Sigmoid colon (tissue), 4 donors: ENCODE results near the genes DPH2 and TMEM53.

- PRO-cap = no peak
- RAMPAGE, long total RNA, 4 experiments = no peak in any of the 4 experiments
These were observed 730 bp downstream of the PTPRF start for GRCh38 chr1:43531206-43532019.

GRCh38 chr1:43547423-43548160 lies 16.9 kb downstream of the PTPRF start:
- PRO-cap = no peak
- RAMPAGE, long total RNA, 4 experiments = no peak in any of the 4 experiments

GRCh38 chr1:43597609-43598255 lies 52.2 kb upstream of the KDM4A start:
- PRO-cap = no peak
- RAMPAGE, long total RNA, 4 experiments = no peak in any of the 4 experiments

GRCh38 chr1:43821711-43822491 lies 111.7 kb upstream of the ARTN start:
- PRO-cap = no peak
- RAMPAGE, long total RNA, 4 experiments = no peak in any of the 4 experiments

- PRO-cap = no peak
- RAMPAGE, long total RNA, 4 experiments = no peak in any of the 4 experiments
These were observed 80.3 kb upstream of the ARTN start for GRCh38 chr1:43853215-43853693.

DNA sequence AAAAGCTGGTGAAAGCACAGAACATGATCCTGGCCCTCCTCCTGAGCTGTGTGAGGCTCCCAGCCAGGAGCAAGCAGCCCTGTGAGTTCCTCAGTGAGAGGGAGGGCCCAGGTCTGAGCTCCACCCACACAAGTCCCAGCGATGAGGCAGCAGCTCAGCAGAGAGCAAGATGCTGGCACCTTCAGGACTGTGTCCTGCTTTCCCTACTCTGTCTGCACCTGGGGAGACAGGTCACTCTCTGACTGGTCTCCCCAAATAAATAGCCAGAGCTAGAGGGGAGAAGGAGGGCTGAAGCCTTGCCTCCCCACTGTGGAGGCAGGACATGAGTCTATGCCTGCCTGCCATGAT lies 75.1 kb upstream of the ARTN start:
- PRO-cap = no peak
- RAMPAGE, long total RNA, 4 experiments = no peak in any of the 4 experiments

DNA sequence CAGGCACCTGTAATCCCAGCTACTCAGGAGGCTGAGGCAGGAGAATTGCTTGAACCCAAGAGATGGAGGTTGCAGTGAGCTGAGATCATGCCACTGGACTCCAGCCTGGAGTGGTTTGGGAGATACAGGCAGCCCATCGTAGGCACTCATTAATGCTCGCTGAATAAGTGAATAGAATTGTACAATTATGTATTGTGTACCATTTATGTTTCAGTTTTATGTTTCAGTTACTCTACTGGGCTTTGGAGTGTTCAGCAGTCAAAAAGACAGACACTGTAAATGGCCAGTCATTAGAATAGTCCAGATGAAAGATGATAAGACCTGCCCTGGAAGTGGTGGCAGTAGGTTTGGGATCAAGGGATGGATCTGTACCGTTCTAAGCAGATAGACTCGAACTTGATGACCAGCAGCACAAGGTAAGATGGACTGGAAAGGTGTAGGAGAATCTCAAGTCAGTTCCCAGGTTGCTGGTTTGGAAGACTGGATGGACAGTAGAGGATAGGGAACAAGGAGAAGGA lies 17.6 kb upstream of the ARTN start:
- PRO-cap = no peak
- RAMPAGE, long total RNA, 4 experiments = no peak in any of the 4 experiments

- PRO-cap = no peak
- RAMPAGE, long total RNA, 4 experiments = start-site peak on the plus strand in 1 of 4 experiments, at chr1:43969997-43970010 at its widest, 19 reads per replicate
These were observed at the start of gene DPH2 for GRCh38 chr1:43969473-43970458. DPH2 (plus strand) TSS chr1:43970010.

DNA sequence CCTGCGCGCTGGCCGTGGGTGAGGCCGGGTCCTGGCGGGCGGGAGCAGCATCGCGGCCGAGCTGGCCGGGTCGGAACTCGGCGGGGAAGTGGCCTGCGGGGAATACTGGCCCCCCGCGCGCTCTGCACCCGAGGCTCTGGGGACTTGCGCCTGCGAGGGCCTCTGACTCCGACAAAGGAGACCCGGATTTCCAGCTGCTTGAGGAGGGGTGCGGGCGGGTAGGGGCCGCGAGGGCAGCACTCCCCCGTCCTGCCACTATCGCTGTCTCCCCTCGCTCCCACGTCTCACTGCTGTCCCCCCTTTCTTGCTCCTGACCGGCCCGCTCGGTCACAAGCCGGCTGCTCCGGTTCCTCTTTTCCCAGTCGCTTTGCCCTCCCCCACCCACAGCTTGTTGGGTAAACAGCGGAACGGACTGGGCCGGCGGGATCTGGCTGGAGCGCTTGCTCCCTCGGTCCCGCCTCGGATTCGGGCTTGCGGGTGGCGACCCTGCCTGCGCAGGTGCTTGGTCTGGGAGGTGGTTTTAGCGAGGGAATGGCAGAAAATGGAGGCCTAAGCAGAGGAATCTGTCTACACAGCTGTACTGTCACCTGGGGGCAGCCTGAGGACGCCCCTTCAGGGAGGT lies 441 bp downstream of the ATP6V0B start:
- PRO-cap = unidirectional peak, minus-strand start at position 369 of the sequence
- RAMPAGE, long total RNA, 4 experiments = no peak in any of the 4 experiments

GRCh38 chr1:43993642-43994251 lies 2.3 kb downstream of the CCDC24 start:
- PRO-cap = no peak
- RAMPAGE, long total RNA, 4 experiments = no peak in any of the 4 experiments

DNA sequence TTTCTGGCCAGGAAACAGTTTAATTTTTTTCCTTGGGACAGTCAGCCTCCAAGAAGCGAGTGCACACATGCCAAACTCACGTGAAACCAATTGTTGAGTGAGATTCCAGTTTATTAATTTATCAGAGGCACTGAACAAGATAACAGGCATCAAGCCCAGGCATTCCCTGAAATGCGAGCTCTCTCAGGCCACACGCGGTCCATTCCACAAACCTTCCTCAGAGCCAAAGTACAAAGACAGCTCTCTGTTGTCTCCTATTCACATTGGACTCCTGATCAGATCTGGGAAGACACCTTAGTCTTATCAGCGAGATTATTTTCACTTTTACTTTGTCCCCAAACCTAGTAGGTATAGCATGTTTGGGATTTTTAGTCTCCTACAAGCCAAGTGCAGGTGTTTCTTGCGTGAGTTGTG lies 1.2 kb upstream of the SLC6A9 start:
- PRO-cap = no peak
- RAMPAGE, long total RNA, 4 experiments = no peak in any of the 4 experiments

DNA sequence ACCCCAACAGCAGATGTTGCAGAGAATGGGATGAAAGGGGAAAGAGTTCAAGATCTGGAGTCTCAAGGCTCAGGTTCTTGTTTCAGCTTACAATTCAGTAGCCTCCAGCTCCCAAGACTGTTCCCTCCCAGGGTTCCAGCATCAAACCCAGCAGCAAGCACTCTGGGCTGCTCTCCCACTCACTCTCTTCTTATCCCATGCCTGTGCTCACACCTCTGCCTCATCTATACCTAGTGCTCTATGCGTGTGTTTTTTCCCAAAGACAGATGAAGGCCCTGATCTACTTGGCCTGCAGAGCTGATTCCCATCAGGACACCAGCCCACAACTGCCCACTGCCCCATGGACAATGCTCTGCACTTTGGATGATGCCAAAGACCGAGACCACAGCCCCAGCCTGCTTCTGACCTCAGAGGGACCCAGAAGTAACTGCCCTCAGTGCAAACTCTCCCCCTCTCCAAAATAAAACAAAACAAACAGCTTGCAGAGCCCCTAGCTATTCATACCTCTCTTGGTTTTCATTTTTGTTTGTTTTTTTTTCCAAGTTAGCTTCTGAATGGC lies 61.4 kb downstream of the DMAP1 start:
- PRO-cap = no peak
- RAMPAGE, long total RNA, 4 experiments = no peak in any of the 4 experiments

DNA sequence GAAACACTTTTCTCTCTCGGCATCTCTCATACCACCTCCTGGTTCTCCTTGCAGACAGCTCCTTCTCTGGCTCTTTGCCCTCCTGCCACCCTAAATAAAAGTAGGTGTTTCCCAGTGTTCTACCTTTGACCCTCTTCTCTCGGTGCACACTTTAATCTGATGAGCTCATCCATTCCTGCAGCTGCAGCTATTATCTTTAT lies 126.9 kb downstream of the TMEM53 start:
- PRO-cap = no peak
- RAMPAGE, long total RNA, 4 experiments = no peak in any of the 4 experiments

GRCh38 chr1:44635275-44635697 lies 39.0 kb downstream of the TMEM53 start:
- PRO-cap = no peak
- RAMPAGE, long total RNA, 4 experiments = no peak in any of the 4 experiments

DNA sequence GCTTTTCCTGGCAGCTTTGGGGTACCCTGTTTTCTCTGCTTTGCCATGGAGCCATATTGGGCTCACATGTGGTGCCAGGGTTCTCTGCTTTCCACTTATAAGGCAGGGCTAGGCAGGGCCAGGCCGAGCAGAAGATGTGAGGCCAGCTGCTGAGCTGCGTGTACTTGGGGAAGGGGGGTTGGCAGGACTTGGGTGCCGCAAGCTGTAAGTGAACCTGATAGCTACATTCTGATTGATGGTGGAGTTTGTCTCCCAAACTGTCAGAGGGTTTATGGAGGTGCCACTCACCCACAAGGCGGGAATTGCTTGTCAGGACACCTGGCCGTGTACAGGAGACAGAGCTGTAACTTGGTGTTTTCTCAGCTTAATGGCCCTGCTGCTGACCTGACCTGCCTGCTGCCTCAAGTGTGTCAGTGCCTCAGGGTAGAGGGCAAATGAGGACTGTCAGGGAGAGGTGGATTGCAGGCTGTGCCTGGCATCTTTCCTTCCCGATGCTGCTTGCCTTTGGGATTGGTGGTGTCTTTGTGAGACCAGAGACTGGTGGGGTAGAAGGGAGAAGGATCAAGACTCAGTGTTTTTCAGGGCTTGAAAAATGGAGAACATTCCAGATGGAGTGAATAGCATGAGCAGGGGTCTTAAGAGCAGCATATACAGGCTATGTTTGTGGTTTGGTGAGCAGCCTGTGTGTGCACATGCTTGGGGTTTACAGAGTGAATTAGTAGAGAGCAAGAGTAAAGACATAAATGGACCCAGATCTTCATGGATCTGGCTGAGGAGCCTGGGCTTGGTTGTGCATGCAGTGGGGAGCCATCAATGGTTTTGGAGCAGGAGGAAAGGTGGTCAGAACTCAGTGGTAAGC lies 31.4 kb downstream of the TMEM53 start:
- PRO-cap = no peak
- RAMPAGE, long total RNA, 4 experiments = no peak in any of the 4 experiments

GRCh38 chr1:44673979-44675022 lies at the start of gene TMEM53:
TMEM53 (minus strand) TSS chr1:44674481.
- PRO-cap = bidirectional peak, plus-strand start at chr1:44674218, minus-strand start at chr1:44674080; unidirectional peak, minus-strand start at chr1:44674440; unidirectional peak, minus-strand start at chr1:44674485
- RAMPAGE, long total RNA, 4 experiments = start-site peak on the plus strand in 1 of 4 experiments, at chr1:44674712-44674777 at its widest, 9 reads per replicate; start-site peak on the minus strand in 2 of 4 experiments, at chr1:44674427-44674488 at its widest, 23 to 56 reads per replicate

DNA sequence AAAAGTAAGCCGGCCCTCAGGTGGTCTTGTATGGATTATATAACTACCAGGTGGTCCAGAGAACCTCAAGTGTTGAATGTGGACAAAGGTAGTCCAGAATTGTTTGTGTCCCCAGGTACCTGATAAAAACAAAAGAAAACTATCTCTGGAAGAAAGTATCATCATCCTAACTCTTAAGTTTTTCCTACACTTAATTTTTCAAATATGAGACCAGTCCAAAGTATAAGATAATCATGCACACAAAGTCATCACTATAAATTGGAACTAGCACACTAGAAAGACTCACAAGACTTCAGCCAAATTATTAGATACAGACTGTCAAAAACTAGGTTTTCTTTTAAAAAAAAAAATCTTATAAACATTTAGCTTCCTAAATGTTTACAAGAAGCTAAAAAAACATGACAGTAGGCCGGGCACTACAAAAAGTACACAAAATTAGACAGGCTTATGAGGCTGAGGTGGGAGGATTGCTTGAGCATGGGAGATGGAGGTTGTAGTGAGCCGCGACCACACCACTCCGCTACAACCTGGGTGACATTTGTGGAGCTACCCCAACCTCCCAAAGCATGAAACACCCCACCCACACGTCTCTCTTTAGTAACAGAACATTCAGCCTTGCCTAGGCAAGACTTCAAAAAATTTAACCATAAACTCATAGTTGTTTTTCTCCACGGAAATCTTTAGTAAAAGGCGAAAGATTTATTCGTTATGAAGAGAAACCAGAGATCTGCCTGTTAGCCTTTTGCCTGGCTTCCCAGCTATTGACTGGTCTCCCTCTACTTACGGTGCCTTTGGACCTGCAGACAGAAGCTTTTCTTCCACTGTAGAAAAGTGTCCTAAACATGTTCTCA lies 18.2 kb upstream of the KIF2C start:
- PRO-cap = no peak
- RAMPAGE, long total RNA, 4 experiments = start-site peak on the minus strand in 1 of 4 experiments, centred at position 730 of the sequence, 33 reads per replicate

DNA sequence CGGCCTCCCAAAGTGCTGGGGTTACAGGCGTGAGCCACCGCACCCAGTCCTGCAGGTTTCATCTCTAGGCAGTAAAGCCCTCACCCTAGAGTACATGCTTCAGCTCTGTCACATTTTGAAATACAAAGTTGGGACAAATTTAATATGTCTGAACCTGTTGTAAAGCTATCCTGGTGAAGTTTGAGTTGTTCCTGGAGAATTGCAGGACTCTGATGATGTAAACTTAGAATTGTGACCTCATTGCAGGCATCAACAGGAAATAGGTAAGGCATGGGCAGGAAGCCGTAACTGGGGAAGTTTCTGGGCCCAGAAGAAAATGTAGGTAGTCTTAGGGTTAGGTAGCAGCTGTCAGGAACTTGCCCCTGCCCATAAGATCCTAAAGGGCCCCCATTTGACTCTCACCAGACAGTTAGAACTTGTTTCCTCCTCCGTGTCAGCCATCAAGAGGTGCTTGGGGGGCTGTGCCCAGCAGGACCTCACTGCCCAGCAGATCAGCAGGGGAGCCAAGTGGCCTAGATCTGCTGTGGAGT lies 6.6 kb downstream of the KIF2C start:
- PRO-cap = no peak
- RAMPAGE, long total RNA, 4 experiments = no peak in any of the 4 experiments

DNA sequence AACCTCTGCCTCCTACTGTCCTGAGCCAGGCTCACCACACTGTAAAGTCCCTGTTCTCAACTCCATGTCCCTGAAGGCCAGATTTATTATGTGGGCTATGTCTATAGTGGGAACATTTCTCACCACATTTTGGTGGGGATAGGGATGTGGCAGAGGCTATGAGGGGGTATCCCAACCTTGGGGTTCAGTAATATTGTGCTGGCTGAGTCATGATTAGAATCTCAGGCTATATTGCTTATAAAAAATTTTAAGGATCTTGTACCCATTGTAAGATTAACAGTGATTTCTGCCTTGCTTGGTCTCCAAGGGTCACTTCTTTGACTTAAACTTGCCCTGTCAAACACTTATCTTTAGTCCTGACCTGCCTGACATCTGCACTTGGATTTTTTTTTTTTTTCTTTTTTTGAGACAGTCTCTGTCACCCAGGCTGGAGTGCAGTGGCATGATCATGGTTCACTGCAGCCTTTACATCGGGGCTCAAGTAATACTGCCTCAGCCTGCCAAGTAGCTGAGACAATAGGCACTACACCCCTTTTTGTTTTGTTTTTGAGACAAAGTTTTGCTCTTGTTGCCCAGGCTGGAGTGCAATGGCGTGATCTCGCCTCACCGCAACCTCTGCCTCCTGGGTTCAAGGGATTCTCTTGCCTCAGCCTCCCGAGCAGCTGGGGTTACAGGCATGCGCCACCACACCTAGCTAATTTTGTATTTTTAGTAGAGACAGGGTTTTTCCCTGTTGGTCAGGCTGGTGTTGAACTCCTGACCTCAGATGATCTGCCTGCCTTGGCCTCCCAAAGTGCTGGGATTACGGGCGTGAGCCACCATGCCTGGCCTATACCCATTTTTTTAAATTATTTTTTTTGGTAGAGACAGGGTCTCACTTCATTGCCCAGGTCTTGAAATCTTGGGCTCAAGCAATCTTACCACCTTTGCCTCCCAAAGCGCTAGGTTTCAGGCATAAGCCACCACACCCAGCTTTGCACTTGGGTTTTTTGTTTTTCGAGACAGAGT lies 3.8 kb downstream of the RPS8 start:
- PRO-cap = no peak
- RAMPAGE, long total RNA, 4 experiments = no peak in any of the 4 experiments

DNA sequence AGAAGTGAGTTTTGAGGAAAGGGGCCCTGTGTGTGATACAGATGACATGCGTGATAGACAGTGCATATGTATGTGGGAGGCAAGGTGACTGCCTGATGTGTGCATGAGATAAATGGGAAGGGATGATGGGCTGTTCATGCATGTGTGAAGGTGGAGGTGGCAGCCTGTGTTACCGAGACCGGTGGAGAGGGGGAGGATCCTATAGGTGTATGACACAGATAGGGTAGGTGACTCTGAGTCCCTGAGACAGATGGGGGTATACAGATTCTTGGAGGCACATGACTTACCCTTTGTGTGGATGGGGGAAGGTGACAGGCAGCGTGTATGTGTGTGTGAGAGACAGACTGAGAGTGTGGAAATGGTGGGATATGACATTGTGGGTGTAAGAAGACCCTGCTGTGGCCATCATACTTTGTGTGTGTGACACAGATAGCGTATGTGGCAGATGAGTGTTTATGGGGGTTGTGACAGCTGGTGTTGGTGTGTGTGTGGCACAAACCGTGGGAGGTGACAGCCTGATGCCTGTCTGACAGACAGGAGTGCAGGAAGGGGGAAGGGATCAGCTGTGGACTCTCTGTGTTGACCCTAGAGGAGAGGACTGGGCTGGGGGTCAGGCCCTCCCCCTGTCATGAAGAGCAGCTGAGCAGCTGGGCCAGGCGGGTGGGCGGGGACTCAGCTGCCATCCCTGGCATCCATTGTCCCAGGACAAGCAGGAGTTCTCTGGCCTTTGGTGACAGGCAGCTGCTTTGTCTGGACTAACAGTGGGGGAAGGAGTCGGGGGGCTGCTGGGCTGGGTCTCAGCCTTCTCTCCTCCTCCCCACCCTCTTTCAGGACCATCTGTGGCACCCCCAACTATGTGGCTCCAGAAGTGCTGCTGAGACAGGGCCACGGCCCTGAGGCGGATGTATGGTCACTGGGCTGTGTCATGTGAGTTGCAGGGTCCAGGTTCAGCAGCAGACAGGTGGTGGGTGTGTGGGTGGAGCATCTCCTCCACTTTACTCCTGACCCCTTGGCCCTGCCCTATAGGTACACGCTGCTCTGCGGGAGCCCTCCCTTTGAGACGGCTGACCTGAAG lies 2.1 kb downstream of the PLK3 start:
- PRO-cap = no peak
- RAMPAGE, long total RNA, 4 experiments = no peak in any of the 4 experiments